Testis (tissue), 5 donors: ENCODE measurements around a stretch of chr3.

DNA sequence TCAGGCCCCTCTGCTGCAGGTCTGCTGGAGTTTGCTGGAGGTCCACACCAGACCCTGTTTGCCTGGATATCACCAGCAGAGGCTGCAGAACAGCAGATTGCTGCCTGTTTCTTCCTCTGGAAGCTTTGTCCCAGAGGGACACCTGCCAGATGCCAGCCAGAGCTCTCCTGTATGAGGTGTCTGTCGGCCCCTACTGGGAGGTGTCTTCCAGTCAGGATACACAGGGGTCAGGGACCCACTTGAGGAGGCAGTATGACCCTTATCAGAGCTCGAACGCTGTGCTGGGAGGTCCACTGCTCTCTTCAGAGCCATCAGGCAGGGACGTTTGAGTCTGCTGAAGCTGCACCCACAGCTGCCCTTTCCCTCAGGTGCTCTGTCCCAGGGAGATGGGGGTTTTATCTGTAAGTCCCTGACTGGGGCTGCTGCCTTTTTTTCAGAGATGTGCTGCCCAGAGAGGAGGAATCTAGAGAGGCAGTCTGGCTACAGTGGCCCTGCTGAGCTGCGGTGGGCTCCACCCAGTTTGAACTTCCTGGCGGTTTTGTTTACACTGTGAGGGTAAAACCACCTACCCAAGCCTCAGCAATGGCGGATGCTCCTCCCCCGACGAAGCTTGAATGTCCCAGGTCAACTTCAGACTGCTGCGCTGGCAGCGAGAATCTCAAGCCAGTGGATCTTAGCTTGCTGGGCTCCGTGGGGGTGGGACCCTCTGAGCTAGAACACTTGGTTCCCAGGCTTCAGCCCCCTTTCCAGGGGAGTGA lies 21.4 kb upstream of the ST6GAL1 start:
- PRO-cap, 3 experiments = no peak in any of the 3 experiments
- RAMPAGE, long total RNA, 2 experiments = no peak in any of the 2 experiments
- RRBS = no CpG with 5 or more reads among the region's 12 CpGs

DNA sequence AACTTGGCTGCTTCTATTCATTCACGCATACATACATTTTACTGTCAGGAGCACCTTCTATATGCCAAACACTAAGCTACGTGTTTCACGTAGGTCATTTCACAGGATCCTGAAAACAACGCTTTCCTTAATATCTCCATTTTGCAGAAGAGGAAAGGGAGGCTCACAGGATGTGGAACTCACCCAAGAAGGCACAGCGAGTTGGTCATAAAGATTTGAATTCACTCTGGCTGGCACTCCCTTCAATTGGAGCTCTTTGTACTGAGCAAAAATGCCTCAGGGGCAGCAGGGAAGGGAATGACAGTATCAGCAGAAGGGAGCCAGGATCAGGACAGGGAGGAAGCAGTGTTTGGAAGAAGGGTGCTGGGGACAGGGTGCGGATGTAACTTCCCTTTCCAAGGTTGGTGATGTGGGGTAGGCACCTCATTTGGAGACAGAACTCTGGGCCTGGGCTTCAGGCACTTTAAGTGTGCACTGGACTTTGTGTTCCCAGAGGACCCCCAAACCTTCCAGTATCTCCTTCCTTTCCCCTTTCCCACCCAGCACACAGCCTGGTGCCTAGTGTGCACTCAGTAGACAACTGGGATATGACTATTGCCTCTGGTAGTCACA lies 1.1 kb upstream of the ST6GAL1 start:
- PRO-cap, 3 experiments = peak in 1 of 3 experiments; most common plus-strand start position 220 of the sequence (in 1)
- RAMPAGE, long total RNA, 2 experiments = no peak in any of the 2 experiments
- RRBS = no CpG with 5 or more reads among the region's 6 CpGs

DNA sequence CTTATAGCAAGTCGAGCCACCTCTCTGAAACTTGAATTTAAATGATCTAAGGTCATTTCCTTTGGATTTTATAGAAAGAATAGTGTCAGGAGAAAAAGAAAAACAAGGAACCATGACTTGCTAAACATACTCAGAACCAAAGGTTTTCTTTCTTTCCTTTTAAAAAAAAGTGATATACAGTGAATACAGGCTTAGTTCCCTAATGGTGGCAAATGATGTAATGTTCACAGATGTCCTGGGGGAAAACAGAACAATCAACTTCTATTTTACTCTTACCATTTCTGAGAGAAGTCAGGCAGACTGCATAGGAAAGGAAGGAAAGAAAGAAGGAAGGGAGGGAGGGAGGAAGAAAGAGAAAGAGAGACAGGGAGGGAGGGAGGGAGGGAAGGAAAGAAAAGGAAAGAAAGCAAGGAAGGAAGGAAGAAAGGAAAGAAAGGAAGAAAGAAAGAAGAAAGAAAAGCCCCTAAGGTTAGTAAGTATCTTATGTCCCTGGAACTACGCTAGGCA lies 56.5 kb downstream of the ST6GAL1 start:
- PRO-cap, 3 experiments = no peak in any of the 3 experiments
- RAMPAGE, long total RNA, 2 experiments = no peak in any of the 2 experiments
- RRBS = no CpG with 5 or more reads among the region's 2 CpGs

DNA sequence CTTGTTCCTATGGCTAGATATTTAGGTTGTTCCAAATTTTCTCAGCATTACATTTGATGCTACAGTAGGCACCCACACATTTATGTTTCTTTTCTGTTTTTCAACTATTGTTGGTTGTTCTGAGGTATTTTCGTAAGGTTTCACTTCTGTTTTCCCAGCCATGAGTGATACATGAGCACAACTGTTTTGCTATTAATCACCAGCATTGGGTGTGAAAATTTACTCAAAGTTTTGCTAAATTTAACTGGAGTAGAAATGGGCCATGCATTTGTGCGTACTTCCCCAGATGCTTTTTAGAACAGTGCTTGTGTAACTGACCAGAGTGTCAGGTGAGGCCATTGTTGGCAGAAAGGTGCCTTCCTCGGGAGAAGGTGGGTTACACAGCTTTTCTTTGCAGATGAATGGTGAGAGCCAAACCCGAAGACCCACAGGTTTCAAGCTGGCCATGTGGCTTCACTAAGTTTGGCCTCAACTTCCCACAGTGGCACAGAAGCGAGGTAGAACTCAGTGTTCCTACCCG lies 70.4 kb downstream of the ST6GAL1 start:
- PRO-cap, 3 experiments = no peak in any of the 3 experiments
- RAMPAGE, long total RNA, 2 experiments = no peak in any of the 2 experiments
- RRBS = no CpG with 5 or more reads among the region's 6 CpGs

GRCh38 chr3:187017320-187018335 lies 87.3 kb downstream of the ST6GAL1 start:
- PRO-cap, 3 experiments = no peak in any of the 3 experiments
- RAMPAGE, long total RNA, 2 experiments = no peak in any of the 2 experiments
- RRBS = 65% methylated on average over 1 of the region's 17 CpGs

GRCh38 chr3:187290922-187291581 lies 485 bp downstream of the MASP1 start:
- PRO-cap, 3 experiments = peak in 1 of 3 experiments; most common plus-strand start chr3:187291430 (in 1); most common minus-strand start chr3:187291374 (in 1)
- RAMPAGE, long total RNA, 2 experiments = no peak in any of the 2 experiments
- RRBS = no CpG with 5 or more reads among the region's 7 CpGs

DNA sequence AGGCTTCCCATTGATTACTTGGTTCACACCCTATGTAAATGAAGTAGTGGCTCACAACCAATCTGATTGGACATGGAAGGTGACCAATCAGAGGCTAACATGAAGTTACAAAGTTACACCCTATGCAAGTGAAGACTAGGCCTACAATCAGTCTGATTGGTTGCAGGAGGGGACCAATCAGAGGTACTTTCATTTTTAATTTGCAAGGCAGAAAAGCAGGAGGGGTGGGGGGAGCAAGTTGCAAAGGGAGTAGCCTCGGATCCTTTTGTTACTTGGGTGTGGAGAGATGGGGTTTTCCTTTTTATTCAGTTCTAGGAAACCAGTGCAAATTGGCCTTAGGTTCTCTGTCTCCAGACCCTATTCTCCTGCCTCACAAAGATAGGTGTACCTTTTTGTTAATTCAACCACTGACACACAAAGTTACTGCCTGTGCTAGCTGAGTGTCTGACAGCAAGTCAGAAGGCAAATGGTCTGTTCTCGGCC lies 11.2 kb upstream of the RTP2 start:
- PRO-cap, 3 experiments = peak in 2 of 3 experiments; most common plus-strand start position 210 of the sequence (in 2)
- RAMPAGE, long total RNA, 2 experiments = no peak in any of the 2 experiments
- RRBS = no CpG with 5 or more reads among the region's 2 CpGs

DNA sequence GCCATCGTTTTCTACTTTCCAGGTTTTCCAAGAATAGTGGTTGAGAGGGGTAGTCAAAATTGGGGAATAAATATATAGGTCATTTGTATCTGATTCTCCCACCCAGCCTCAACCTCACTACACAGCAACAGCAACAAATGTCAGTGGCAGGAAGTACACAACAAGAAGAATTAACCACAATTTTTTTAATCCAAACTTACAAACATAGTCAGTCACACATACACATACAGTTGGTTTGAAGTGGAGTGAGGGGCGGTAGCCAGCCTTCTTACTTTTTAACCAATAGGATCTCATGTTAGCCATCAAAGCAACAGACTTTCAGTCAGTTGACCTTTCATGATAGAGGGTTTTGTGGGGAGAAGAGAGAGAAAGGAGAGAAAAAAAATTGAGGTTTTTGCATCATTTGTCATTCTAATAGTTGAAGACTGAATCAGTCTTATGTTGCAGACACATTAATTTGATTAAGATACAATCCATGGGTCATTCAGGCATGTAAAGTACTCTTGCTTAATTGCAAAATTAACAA lies 159.8 kb upstream of the LPP start:
- PRO-cap, 3 experiments = no peak in any of the 3 experiments
- RAMPAGE, long total RNA, 2 experiments = no peak in any of the 2 experiments
- RRBS = no CpG with 5 or more reads among the region's 2 CpGs

DNA sequence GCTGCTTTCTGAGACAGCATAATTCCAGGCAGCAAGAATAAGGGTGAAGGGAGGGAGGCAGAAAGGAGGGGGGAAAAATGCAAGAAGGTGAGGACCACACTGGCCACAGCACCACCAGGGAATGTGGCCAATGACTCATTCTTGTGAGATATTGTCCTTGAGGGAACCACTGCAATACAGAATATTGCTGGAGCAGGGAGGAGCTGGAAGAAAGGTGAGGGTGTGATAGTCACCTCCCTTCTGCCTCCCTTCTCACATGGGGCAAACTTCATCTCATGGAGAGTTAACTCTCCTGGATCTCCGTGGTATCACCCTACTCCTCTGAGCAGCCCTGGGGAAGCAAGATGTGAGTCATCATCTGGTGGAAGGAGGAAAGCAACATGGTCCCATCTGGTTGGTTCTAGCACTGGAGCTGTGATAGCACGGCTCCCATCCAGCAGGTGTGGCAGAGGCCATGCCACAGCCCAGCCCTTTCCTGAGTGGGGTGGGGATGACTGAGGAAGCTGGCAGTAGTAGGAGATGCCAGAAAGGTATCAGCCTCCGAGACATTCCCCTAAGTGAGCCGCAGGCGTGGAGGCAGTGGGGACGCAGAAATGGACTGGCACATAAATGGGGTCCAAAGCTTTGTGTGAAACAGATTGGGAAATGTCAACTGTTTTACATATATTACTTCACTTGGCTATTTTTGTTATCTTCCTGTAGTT lies 115.9 kb upstream of the LPP start:
- PRO-cap, 3 experiments = no peak in any of the 3 experiments
- RAMPAGE, long total RNA, 2 experiments = no peak in any of the 2 experiments
- RRBS = no CpG with 5 or more reads among the region's 6 CpGs

DNA sequence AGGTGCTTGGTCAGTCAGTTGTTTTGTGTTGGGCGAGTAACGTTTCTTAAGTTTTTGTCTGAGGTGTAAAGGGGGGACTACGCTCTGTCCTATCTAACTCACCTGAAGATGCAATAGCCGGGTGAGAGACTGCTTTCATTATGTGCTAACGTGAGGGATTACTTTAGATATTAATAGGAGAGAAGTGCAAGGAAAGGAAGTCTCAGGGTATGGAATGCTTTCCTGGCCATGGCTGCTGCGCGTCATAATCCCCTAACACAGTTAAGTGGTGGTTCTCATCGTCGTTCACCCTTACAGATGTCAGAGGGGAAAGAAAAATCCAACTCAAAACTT lies 1.4 kb upstream of the LPP start:
- PRO-cap, 3 experiments = no peak in any of the 3 experiments
- RAMPAGE, long total RNA, 2 experiments = no peak in any of the 2 experiments
- RRBS = no CpG with 5 or more reads among the region's 9 CpGs

GRCh38 chr3:188164871-188166107 lies 11.3 kb downstream of the LPP start:
- PRO-cap, 3 experiments = no peak in any of the 3 experiments
- RAMPAGE, long total RNA, 2 experiments = no peak in any of the 2 experiments
- RRBS = no CpG with 5 or more reads among the region's 17 CpGs

DNA sequence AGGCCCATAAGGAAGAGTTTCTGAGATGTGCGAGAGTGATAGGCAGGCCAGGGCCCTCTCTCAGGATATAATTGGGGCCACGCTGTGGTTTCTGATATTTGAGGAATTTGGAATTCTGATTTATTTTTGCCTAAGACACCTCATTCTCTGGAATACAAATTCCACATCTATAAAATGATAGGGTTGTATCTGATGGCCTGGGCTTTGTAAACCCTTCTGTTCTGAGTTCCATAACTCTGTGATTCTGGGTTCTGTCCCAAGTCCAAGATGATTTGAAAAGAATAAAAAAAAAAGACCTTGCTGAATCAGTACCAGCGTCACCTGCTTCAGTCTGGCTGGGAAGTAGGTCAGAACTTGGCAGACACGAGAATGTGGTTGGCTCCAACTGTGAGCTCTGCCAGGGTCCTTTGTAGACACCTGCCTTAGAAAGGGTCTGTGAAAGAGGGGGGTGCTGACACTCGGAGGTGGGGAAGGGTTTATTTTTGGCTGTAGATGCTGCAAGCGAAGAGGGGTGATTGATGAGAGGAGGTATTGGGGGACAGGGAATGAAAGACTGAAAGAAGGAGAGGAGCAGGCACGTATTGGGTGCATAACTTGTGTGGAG lies 35.5 kb downstream of the LPP start:
- PRO-cap, 3 experiments = no peak in any of the 3 experiments
- RAMPAGE, long total RNA, 2 experiments = no peak in any of the 2 experiments
- RRBS = no CpG with 5 or more reads among the region's 7 CpGs

GRCh38 chr3:188214313-188215050 lies 60.5 kb downstream of the LPP start:
- PRO-cap, 3 experiments = no peak in any of the 3 experiments
- RAMPAGE, long total RNA, 2 experiments = no peak in any of the 2 experiments
- RRBS = no CpG with 5 or more reads among the region's 4 CpGs

- PRO-cap, 3 experiments = no peak in any of the 3 experiments
- RAMPAGE, long total RNA, 2 experiments = no peak in any of the 2 experiments
- RRBS = no CpG with 5 or more reads among the region's 7 CpGs
Observed at GRCh38 chr3:188216619-188217606, 63.0 kb downstream of the LPP start.

DNA sequence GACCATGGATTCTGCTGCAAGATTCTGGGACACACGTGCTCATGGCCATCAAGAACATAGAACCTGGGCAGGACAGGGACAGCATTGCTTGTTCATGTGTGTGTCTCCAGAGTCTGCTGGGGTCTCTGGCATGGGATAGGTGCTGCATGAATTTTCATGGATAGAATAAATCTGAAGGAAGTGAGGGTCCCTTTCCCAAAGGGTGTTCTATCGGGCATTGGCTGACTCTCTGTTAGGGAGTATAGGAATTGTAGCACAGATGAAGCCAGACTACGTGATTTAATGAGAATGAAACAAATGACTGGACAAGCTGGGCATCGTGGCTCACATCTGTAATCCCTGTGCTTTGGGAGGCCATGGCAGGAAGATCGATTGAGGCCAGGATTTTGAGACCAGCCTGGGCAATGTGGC lies 74.2 kb downstream of the LPP start:
- PRO-cap, 3 experiments = no peak in any of the 3 experiments
- RAMPAGE, long total RNA, 2 experiments = no peak in any of the 2 experiments
- RRBS = no CpG with 5 or more reads among the region's 5 CpGs

GRCh38 chr3:188242091-188242928 lies 88.4 kb downstream of the LPP start:
- PRO-cap, 3 experiments = no peak in any of the 3 experiments
- RAMPAGE, long total RNA, 2 experiments = no peak in any of the 2 experiments
- RRBS = no CpG with 5 or more reads among the region's 3 CpGs

- PRO-cap, 3 experiments = no peak in any of the 3 experiments
- RAMPAGE, long total RNA, 2 experiments = no peak in any of the 2 experiments
- RRBS = no CpG with 5 or more reads among the region's 3 CpGs
Observed at GRCh38 chr3:188316255-188316794, 162.4 kb downstream of the LPP start.

DNA sequence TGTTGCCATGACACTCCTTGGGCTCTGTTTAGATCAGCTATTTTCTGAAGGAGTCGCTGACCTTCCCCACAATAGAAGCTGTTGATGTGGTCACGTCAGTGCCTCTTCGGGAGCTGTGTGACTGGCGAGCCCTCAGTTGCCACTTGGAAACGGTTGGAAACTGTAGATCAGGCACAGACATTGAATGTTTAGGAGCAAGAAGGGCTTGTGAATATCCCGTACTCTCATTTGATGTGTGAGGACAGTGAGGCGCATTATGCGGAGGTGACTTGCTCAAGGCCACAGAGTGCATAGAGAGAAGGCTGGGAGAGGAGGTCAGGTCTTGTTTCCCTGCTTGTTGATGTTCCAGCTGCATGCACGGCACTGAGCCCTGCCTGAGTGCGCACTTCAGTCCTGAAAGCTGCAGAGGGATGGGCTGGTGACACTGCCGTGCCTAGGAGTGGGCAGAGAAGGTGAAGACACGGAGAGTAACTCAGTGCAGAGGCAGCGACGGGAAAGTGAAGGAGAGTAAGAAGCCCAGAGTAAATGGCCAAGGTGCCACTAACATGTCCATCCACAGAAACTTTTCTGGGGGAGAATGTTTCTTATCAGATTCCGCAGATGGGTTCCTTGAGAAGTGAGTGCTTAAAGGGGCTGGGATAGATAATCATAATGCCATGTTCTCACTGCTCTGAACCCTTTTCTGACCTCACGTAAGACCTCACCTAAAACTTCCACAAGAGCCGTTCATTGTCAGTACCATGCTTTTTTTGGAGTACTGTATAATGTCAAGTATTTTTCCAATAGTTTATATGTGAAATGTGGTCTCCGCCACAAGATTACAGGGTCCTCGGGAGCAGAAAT lies 198.6 kb downstream of the LPP start:
- PRO-cap, 3 experiments = no peak in any of the 3 experiments
- RAMPAGE, long total RNA, 2 experiments = no peak in any of the 2 experiments
- RRBS = no CpG with 5 or more reads among the region's 19 CpGs

DNA sequence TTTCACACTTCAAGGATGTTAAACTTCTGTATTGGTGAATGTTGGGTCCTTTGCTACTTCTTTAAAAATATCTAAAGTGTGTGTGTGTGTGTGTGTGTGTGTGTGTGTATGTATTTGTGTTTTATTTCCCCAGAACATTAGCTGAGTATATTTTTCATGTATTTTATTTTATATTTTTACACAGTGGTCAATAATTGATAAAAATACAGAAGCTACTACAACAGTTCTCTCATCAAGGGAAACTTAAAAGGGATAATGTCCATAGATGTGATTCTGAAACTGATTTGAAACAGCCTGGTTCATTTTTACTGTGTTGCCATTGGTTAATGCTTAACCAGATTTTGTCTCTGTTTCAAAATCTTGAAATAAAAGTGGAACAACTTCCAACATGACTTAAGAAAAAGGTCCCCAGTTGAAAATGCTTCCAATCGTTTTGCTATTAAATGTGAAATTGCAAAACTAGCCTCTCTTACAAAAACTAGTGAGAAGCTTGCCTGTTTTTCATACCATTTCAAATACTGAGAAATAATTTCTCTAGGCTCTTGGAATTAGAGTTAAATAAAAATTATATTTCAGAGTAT lies 240.6 kb downstream of the LPP start:
- PRO-cap, 3 experiments = no peak in any of the 3 experiments
- RAMPAGE, long total RNA, 2 experiments = no peak in any of the 2 experiments
- RRBS = no CpG with 5 or more reads among the region's 1 CpG

DNA sequence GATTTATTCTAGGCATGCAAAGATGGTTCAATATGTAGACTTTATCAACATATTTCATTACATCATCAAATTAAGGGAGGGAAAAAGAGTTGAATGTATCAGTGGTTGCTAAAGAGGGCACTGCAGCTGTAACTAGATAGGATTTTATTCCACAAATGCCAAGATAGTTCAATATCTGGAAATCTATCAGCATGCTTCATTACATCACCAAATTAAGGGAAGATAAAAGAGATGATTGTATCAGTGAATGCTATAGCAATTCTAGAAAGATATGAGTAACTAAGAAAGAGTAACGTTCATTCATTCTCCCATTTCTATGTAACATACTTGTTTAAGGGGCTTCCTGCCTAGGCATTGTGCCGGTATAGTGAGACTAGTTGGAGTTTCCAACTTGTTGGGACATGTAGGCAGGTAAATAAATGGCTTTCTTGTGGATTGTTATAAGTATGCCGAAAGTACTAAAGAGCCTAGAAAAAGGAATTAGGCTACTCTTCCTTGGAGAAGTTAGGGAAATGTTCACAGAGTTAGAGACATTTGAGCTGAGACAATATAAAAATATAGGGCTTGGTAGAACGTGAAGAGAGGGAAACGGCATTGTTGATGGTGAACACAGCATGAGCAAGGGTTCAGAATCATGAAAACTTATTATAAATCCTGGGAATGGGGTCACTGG lies 248.5 kb downstream of the LPP start:
- PRO-cap, 3 experiments = no peak in any of the 3 experiments
- RAMPAGE, long total RNA, 2 experiments = no peak in any of the 2 experiments
- RRBS = no CpG with 5 or more reads among the region's 5 CpGs